Measurements from ENCODE around the genes RAP1GDS1, ADH4 and EMCN.

DNA sequence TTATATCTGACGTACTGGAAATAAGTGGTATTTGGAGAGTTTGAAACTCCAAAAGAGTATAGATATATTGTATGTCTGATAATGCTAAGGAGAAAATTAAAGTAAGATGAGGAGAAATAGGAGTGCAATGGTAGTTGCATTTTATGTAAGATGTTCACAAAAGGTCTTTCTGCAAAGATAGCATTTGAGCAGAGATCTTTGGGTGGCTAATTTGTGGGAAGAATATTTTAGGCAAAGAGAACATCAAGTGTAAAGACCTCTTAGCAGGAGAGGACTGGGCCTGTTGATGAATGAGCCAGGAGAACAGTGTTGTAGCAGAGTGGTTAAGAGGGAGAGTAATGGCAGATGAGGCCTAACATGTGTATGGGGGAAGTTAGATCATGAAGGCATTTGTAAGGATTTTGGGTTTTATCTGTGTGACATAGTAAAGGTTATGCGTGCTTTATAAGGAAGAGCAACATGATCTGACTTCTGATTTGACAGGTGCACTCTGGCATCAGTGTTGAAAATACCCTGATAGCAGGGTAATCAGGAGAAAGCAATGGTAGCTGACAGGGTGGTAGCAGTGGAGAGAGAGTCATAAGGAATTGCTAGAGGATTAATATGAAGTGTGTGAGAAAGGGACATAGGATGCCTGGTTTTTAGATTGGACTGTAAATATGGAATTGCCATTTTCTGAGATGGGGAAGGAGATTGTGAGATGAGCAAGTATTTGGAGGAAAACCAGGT is 85.6 kb downstream of the CCSER1 start:
- PRO-cap = no peak

DNA sequence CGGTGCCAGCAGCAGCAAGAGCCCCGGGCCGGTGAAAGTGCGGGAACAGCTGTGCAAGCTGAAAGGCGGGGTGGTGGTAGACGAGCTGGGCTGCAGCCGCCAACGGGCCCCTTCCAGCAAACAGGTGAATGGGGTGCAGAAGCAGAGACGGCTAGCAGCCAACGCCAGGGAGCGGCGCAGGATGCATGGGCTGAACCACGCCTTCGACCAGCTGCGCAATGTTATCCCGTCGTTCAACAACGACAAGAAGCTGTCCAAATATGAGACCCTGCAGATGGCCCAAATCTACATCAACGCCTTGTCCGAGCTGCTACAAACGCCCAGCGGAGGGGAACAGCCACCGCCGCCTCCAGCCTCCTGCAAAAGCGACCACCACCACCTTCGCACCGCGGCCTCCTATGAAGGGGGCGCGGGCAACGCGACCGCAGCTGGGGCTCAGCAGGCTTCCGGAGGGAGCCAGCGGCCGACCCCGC is 742 bp downstream of the ATOH1 start:
- PRO-cap = no peak

- PRO-cap = no peak
Measured at GRCh38 chr4:94407840-94408205, 43.9 kb upstream of the PDLIM5 start.

DNA sequence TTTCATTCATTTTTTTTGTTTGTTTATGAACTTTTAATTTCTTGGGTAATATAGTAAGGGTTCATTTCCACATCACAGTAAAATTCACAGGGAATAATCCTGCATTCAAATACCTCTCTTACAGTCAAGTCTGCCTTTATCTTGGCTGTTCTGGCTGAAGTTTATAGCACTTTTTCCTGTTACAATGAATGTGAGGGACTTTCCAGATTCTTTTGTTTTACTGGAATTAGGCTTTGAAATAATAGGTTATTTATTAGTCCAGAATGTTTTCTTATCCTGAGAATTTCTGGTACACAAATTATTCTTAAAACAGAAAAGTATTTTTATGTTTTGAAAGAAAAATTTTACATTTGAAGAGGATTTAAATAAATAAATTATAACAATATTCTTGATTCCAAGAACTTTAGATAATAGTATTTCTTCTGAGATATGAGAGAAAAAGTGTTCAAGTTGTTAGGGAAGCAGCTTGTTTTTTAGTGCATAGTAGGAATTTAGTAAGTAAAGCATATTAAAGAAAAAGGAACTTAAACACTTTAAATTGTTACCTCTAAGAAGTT is 85.5 kb downstream of the PDLIM5 start:
- PRO-cap = no peak

DNA sequence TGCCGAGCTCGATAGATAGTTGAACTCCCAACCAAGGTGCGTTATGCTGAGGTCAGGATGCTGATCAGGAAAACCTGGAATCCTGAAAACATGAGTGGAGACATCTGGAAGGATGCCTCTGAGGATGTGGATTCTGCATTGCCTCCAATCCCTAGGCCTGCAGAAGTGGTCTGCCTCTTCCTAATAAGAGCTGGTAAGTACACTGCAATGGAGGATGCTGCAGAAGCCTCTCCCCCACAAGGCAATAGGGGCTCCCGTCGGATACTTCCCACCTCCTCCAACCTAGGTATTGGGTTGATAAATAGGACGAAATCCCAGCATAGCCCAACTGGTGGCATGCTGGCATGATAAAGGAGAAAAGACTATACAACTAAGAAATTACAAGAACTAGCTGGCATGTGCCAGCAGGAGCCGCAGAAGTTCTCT is 114.1 kb downstream of the PDHA2 start:
- PRO-cap = unidirectional peak, minus-strand start at position 240 of the sequence

DNA sequence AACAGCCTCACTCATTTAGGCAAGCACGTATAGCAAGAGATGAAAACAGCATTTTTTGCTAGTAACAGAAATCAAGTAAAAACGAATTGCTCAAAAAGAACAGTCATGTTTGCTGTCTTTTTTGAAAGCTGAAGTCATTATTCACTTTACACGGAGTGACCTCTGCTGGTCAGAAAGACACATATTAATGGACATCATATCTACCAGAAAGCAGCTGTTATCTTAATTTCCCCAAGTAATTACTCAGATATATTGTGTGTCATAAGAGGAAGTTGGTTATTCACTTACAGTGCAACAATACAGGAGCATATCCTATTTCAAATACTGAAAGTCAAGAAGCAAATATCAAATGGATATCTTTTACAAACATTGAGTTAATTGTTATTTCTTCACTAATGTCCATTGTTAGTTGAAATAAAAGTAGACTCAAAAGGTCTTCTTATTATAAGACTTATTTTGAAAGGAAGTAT is 422.1 kb downstream of the STPG2 start:
- PRO-cap = no peak

DNA sequence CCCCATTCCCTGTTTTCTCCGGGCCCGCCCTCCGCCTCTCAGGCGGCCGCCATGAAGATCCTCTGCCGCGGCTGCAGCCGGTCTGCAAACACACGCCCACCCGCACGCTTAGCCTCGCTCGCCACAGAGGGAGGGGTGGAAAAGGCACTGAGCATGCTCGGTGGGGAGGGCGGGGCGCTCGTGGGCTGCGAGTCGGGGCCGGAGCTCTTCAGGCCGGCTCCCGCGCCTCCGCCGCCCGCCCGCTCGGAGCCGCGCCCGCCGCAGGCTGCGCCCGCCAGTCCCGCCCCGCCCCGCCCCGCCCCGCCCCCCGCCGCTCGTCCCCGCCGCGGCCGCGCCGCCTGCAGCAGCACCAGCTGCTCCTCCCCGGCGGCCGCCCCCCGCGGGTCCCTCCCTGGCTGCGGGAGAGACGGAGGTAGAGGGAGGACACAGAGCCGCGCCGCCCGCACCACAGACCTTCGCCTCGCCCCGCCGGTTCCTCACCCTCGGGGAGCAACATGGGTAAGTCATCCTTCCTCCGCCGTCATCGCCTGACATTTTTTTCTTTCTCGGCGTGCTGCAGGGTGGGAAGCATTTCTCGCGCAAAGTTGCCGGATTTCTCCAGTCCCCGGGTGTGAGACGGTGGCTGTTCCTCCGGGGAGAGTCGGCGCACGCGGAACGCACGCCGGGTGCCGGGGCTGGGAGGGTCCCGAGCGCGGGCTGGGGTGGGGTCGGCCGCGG is at the start of gene RAP1GDS1:
Gene RAP1GDS1, plus strand, starts transcription at position 313 of the 717 bp plus-strand sequence.
- PRO-cap = bidirectional peak, plus-strand start at position 175 of the sequence, minus-strand start at position 64 of the sequence; bidirectional peak, plus-strand start at position 382 of the sequence, minus-strand start at position 267 of the sequence

DNA sequence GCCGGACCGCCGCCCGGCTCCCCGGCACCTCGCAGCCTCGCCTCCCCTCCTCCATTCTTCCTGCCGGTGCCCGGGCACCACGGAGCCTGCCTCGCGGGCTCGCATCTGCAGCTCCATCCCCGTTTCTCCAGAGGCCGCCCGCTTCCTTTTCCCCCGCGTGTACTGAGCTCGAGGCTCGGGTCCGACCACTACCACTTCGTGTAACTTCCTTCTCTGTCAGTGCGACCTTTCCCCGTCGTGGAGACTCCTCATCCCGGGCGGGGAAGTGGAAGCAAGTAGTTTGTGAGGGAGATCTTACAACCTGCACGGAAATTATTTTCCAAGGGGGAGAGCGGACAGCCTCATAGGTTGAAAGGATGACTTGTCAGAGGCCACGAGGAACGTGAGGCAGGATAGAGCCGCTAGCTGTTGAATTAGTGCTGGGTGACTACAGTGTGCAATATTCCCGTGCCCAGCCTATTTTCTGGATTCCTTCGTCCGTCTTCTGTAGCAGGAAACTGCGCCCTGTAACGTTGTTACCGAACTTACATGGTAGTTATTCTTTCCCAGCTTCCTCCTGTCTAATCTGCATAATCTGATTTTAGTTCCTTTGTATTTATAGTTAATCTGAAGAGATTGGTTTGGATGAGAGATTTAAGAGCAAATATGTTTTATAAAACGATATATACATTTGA is 742 bp downstream of the RAP1GDS1 start:
- PRO-cap = unidirectional peak, minus-strand start at position 501 of the sequence

DNA sequence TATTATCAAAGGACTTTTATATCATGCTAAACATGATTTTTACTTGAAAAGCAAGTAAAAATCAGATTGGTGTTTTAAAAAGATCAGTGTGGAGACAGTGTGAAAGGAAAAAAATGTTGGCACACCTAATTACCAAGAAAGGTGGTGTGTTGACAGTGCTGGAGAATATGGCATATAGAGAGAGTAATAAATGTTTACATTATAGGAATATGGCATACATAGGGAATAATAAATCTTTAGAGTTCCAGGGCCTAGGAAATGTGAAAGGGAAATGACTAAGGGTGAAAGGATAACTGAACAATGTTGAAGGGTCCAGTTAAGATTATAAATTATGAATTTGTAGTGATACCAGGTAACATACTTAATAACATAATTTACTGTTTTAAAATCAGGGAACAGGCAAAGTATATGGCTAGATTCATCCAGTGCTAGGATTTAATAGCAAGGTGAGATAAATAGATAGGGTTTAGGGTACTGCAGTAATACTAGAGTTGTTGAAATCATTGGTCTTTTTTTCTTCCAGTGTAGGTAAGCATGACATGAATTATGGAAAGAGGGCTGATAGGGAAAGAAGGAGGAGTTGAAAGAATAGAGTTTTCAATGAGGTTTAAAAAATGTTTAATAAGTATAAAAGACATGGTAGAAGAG is 54.6 kb downstream of the RAP1GDS1 start:
- PRO-cap = no peak

DNA sequence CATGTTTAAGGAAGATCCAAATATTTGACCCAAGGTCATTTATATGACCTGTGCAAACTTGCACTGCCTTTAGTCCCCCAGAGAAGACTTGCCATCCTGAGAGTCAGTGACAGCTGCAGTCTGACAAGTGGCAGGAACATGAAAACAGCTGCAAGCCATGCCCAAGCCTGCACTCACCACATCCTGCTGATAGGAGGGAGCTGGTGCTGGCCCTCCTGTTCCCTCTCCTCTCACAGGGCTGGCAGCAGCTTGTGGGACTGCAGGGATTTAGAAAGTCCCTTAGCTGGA is 187.7 kb downstream of the RAP1GDS1 start:
- PRO-cap = no peak

DNA sequence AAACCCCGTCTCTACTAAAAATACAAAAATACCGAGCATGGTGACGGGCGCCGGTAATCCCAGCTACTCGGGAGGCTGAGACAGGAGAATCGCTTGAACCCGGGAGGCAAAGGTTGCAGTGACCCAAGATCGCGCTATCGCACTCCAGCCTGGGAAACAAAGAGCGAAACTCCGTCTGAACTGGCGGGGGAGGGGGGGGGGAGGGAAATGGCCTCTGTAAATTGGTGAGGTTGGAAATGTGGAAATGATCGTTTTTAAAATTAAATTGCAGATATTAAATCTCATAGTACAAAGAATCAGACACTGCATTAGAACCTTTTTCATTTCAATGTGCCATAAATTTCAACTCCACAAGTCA is 1.4 kb downstream of the ADH5 start:
- PRO-cap = no peak

DNA sequence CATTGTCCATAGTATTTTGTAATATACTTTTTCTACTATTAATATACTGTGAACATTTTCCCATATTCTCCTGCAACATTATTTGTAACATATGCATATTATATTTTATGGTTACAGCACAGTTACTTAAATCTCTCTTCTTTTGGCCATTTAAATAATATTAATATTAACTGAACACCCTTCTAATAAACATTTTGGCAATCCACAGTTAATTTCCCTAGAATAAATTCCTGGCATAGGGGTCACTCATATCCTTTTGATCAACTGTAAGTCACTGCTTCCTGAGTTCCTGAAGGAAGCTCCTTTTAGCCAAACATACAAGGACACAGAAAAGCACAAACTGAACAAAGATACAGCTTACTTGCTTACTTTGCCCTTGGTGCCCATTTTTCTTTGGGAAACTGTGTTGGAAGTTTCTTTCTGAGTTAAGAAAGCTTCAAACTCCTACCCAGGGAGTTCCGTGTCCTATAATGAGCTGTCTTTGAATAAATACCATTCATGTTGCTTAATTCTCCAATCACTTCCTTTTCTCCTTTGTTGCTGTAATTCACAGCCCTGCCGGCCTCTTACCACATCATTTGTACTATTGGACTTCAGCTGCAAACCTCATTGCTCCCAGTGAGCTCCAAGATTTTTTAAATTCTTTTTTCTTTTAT is at the start of gene ADH4:
Gene ADH4, minus strand, starts transcription at position 462 of the 656 bp plus-strand sequence.
- PRO-cap = no peak

DNA sequence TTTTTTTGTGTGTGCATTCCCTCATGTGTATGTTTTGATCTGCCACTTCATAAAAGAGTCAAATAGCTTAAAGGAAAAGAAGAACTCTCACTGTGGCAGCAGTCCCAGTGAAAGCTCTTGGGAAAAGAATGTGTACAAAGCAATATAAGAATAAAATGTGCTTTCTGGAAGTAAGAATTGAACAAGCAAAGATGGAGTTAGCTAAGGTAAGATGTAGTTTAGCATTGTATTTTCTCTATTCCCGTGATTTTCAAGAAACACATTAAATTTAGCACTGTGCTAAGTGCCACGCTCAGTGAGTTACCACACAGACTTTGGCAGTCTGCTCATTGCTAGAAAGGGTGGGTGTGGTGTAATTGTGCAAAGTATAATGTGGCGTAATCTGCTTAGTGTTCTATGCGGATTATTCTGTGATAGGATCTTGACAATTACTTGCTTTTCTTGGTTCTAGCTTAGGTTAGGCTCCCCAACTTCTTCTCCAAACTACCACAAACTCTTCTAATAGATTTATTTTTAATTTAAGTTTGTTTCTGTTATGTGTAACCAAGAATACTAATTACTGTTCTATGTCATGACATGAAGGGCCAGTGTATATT is 13.5 kb downstream of the ADH6 start:
- PRO-cap = no peak

GRCh38 chr4:99291129-99291709 is 434 bp upstream of the ADH1A start:
- PRO-cap = no peak

DNA sequence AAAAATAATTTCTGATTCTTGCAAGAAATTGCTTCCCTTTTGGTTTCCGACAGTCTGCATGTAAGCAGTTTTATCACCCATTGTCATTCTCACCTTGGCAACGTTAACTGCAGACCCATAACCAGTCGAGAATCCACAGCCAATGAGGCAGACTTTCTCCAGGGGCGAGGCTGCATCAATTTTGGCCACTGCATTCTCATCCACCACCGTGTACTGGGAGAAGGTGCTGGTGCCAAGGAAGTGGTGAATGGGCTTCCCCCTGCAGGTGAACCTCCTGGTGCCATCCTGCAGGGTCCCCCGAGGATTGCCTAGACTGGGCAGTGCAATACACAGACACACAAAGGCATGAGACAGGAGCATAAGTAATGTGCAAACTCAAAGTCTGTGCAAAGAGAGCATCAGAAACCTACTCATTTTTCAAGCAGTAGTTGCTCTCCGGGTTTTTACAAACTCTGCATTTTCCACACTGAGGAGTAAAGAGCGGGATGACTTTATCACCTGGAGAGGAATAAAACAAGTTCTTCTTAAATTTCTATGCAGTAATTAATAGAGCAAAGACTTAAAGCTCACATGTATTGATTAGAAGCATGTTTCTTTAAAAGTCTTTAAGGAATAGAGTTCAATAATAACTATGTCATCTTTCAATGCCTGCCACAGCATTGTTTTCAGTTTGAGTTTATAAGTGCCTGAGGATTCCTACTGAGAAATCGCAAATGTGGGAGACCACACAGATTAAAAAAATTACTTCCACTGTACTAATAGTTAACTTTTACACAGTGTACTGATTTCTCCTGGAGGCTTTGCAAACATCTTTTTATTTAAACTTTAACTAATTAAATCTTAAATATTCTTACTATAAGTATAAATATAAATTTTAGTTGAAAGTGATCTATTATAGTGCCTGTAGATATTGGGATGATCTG is 5.1 kb downstream of the ADH1B start:
- PRO-cap = no peak

DNA sequence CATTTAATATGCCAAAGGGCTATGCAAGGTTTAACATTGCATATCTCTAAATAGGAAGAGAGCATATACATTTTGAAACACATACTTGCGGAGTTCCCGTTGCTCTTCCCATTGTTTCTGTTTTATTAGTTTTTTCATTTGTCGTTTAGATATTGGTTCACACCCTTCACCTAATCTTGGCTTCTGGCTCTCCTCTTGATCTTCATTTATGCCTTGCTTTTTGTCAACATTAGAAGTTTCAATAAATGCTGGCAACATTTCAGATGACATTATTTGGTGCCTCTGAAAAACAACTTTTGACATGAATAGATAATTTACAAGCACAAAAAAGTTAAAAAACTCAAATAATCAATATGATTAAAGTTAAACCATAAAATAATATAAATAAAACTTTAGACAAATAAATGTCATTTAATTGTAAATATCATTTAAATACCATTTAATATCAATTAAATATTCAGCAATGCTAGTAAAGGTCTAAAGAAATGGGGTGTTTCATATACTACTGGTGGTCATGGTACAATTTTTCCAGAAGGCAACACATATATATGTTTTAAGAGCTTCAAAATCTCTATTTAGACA is 4.7 kb downstream of the TRMT10A start:
- PRO-cap = no peak

GRCh38 chr4:100093348-100094093 is 96.7 kb downstream of the DDIT4L start:
- PRO-cap = no peak

- PRO-cap = no peak
Measured at GRCh38 chr4:100095936-100096318, 94.3 kb downstream of the DDIT4L start.

- PRO-cap = unidirectional peak, minus-strand start at chr4:100517936; unidirectional peak, plus-strand start at chr4:100518345
Measured at GRCh38 chr4:100517638-100518594, at the start of gene EMCN. EMCN (minus strand) TSS chr4:100518022.

DNA sequence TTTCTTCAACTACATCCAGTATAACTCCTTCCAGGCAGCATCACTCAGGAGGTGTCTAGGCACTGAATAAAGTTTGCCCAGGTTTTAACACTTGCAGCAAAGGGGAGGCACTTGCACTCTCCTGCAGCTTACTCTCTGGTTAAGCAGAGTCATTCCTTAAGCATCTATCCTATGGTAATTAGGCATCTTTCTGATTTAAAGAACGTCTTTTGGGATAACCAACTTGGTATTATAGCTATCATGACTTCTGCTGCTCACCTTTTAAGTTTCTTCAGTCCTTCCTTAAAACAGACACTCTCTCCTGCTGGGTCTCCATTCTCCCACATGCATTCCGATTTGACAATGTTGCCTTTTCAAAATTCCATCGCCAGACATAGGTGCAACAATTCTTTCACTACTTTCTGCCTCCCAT is 325.6 kb downstream of the PPP3CA start:
- PRO-cap = unidirectional peak, minus-strand start at position 132 of the sequence

Measured in left lung (tissue), 1 donor.